ENCODE measurements around a stretch of chr16.

GRCh38 chr16:70621446-70621794 is 24.9 kb upstream of the IL34 start:
- RRBS = no CpG with 5 or more reads among the region's 10 CpGs

- RRBS = no CpG with 5 or more reads among the region's 15 CpGs
Measured at GRCh38 chr16:70681384-70682380, 4.2 kb downstream of the MTSS2 start.

- RRBS = 100% methylated on average over 1 of the region's 12 CpGs
Measured at GRCh38 chr16:70689408-70690022, 3.7 kb upstream of the MTSS2 start.

GRCh38 chr16:70701319-70701688 is 15.5 kb upstream of the MTSS2 start:
- RRBS = no CpG with 5 or more reads among the region's 5 CpGs

GRCh38 chr16:70785578-70786017 is 15.4 kb downstream of the VAC14 start:
- RRBS = no CpG with 5 or more reads among the region's 10 CpGs

- RRBS = 5% methylated on average over 2 of the region's 50 CpGs
Measured at GRCh38 chr16:71483772-71485087, 4.9 kb downstream of the ZNF19 start.

DNA sequence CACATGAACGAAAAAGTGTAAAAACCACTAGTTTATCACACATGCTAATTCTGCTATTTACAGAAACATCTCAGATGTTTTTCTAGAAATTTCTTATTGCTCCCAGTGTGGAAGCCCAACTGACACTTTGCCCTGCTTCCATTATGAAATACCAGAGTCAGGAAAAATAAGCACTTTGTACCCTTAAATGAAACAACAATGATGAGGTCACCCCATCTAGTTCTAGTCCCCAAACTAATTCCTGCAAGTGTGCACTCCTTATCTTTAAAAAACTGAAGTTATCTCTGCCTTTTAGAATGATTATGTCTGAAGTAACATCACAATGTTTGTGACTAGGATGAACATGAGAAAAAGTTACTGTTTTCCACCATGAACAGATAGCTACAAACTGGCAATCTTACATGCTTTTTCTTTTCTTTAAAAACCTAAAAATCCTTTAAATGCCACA is 18.6 kb downstream of the TAT start:
- RRBS = no CpG with 5 or more reads among the region's 1 CpG

- RRBS = no CpG with 5 or more reads among the region's 4 CpGs
Measured at GRCh38 chr16:71568642-71569025, 8.3 kb downstream of the TAT start.

- RRBS = no CpG with 5 or more reads among the region's 3 CpGs
Measured at GRCh38 chr16:71851965-71852648, 6.3 kb downstream of the ATXN1L start.

DNA sequence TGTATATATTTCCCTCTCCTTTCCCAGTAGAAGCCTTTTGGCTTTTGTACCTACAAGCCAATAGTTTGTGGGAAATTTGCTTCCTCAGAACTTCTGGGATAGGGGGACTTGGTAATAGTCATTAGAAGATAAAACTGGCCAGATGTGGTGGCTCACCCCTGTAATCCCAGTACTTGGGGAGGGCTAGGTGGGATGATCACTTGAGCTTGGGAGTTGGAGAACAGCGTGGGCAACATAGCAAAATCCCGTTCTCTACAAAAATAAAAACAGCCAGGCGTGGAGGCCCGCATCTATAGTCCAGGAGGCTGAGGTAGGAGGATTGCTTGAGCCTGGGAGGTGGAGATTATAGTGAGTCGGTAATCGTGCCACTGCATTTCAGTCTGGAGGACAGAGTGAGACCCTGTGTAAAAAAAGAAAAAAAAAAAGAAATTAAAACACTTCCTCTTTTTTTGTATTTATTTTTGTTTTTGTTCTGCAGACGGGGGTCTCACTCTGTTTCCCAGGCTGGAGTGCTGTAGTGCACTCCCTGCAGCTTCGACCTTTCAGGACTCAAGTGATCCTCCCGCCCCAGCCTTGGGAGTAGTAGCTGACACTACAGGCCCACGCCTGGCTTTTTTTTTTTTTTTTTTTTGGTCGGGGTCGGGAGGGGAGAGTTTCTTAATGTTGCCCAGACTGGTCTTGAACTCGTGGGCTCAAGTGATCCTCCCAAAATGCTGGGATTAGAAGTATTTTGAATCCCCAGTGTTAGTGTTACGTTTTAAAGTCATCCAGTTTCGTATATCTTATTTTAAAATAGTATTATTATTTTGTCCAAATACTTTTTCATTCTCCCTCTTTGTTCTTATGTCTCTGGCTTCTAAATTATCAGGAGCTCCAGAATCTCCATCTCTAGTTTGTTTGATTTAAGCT is 1.5 kb downstream of the IST1 start:
- RRBS = no CpG with 5 or more reads among the region's 15 CpGs

GRCh38 chr16:71926847-71927314 is 31.6 kb downstream of the IST1 start:
- RRBS = no CpG with 5 or more reads among the region's 2 CpGs

DNA sequence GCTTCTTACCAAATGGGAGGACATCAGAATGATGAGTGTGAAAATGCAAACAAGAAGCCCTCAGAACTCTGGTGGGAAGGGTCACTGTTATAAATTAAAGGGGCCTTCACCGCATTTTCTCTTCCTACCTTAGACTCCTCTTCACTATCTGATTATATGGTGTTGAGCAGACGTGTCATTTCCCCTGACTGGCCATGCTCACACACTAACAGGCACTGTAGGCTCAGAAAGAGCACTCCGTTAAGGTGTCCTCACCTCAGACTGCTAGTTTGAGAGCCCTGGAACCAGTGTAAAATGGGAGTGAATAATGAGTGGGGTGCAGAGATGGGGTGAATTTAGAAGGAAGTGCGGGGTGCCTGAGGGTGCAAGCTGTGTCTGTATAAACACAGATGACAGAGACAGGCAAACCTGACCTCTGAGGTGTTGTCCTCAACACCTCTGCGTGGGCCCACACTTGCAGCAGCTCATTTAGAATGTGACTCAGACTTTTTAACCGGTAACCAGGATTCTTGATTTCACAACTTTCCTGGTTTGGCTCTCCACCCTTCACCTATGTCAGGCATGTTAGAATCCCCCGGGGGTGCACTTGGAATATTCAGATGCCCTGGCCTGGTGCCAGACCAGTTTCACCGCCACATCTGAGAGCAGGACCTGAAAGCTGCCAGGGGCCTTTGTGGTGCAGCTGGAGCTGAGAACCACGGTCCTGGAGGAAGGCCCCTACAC is 4.6 kb downstream of the DHODH start:
- RRBS = 15% methylated on average over 2 of the region's 9 CpGs

- RRBS = no CpG with 5 or more reads among the region's 3 CpGs
Measured at GRCh38 chr16:72016190-72016794, 7.7 kb downstream of the DHODH start.

DNA sequence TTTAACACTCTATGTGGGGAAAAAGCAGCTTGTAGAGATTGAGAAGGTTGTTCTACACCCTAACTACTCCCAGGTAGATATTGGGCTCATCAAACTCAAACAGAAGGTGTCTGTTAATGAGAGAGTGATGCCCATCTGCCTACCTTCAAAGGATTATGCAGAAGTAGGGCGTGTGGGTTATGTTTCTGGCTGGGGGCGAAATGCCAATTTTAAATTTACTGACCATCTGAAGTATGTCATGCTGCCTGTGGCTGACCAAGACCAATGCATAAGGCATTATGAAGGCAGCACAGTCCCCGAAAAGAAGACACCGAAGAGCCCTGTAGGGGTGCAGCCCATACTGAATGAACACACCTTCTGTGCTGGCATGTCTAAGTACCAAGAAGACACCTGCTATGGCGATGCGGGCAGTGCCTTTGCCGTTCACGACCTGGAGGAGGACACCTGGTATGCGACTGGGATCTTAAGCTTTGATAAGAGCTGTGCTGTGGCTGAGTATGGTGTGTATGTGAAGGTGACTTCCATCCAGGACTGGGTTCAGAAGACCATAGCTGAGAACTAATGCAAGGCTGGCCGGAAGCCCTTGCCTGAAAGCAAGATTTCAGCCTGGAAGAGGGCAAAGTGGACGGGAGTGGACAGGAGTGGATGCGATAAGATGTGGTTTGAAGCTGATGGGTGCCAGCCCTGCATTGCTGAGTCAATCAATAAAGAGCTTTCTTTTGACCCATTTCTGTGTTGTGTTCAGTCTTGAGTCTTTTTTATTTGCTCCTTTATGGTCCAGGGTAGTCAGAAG is 2.5 kb upstream of the HPR start:
- RRBS = no CpG with 5 or more reads among the region's 12 CpGs

- RRBS = no CpG with 5 or more reads among the region's 27 CpGs
Measured at GRCh38 chr16:72425306-72426097, 253.5 kb upstream of the PMFBP1 start.

GRCh38 chr16:72784354-72785652 is 263.1 kb downstream of the ZFHX3 start:
- RRBS = no CpG with 5 or more reads among the region's 8 CpGs

GRCh38 chr16:72786550-72787387 is 261.2 kb downstream of the ZFHX3 start:
- RRBS = no CpG with 5 or more reads among the region's 18 CpGs

GRCh38 chr16:72847629-72848491 is 200.1 kb downstream of the ZFHX3 start:
- RRBS = no CpG with 5 or more reads among the region's 16 CpGs

- RRBS = no CpG with 5 or more reads among the region's 27 CpGs
Measured at GRCh38 chr16:72957517-72958010, 90.4 kb downstream of the ZFHX3 start.

- RRBS = no CpG with 5 or more reads among the region's 12 CpGs
Measured at GRCh38 chr16:72972751-72973836, 74.8 kb downstream of the ZFHX3 start.